SK-N-DZ (cell line): ENCODE measurements around a stretch of chr14.

GRCh38 chr14:68955182-68956209 is 23.6 kb downstream of the ACTN1 start:
RAMPAGE:
- cytosol, long total RNA = no peak
- nucleus, long total RNA = no peak

DNA sequence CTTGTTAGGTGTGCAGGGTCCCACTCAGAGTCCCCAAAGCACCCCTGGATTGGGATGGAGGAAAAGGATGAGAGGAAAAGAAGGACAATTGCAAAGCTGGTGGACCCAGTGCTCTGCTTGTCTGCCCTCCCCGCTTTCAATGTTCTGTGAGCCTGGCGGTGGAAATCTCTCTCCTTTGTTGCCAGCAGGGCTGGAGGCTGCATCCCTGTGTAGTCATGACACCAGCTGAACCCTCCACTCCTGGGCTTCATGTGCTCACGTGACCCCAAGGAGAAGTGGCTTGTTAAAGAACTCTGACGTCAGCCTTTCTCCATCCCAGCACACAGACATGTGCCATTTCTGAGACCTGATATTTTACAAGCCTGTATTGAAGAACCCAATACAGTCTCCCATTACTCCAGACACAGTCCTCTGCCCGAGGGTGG is 21.5 kb downstream of the GALNT16 start:
RAMPAGE:
- cytosol, long total RNA = no peak
- nucleus, long total RNA = no peak

DNA sequence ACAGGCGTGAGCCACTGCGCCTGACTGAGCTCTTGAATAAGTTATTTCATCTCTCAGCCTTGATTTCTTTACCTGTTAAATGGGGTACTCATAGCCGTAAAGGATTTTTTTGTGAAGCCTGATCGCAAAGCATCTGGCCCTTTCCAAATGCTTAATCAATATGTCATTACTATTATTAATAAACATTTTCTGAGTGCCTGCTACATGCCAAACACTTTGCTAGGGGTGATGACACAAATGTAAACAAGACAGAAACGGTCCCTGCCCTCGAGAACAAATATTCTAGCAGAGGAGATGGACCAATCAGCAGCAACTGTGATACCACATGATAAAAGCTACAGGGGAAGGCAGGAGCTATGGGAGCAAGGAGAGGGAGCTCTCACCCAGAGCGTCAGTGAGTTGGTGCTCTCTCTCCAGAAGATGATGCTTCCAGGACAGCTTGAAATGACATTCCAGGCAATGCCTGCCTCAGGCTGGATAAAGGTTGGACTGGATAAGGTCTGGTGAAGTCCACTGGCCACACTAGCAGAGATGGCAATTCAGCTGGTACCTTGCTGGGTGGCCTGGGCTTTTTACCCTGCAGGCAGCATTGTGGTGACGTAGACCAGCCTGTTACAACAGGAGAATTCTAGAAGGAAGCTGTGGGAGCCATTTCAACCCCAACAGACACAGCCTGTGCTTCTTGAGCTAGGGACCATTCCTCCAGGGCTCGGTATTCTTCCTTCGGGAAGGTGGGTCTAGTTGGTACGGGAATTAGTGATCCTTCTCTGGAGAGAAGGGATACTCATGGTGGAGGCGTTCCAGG is 41.1 kb downstream of the ERH start:
RAMPAGE:
- cytosol, long total RNA = no peak
- nucleus, long total RNA = no peak

DNA sequence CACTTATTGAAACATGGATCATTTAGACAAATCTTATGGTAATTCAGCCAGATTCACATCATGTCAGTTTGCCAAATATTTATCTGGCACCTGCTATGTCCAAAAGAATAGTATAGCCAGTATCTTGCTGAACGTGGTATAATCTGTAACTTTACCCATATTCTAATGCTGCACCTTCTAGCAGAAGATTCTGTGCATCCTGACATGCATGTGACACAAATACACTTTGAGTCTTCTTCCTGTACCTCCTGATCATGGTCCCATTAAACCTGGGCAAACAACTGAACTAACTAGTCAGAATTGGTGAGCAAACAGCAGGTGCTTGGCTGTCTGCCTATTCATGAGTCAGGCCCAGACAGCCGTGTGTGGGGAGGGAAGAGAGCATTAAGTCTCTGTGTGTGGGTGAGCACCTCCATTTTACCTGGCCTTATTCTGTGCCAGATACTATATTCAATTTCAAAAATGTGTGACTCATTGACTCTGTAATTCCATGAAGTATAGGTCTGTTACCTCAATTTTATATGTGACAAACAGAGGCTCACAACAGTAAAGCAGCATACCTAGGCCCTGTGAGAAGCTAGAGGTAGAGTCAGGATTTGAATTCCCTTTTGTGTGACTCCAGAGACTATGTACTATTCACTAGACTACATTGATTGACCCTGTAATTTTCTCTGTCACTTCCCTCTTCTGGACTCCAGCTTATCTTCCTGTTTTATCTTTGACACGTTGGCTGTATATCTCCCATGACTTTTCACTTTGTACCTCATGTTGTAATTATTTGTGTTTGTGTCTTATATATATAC is 32.1 kb downstream of the SUSD6 start:
RAMPAGE:
- cytosol, long total RNA = no peak
- nucleus, long total RNA = no peak

DNA sequence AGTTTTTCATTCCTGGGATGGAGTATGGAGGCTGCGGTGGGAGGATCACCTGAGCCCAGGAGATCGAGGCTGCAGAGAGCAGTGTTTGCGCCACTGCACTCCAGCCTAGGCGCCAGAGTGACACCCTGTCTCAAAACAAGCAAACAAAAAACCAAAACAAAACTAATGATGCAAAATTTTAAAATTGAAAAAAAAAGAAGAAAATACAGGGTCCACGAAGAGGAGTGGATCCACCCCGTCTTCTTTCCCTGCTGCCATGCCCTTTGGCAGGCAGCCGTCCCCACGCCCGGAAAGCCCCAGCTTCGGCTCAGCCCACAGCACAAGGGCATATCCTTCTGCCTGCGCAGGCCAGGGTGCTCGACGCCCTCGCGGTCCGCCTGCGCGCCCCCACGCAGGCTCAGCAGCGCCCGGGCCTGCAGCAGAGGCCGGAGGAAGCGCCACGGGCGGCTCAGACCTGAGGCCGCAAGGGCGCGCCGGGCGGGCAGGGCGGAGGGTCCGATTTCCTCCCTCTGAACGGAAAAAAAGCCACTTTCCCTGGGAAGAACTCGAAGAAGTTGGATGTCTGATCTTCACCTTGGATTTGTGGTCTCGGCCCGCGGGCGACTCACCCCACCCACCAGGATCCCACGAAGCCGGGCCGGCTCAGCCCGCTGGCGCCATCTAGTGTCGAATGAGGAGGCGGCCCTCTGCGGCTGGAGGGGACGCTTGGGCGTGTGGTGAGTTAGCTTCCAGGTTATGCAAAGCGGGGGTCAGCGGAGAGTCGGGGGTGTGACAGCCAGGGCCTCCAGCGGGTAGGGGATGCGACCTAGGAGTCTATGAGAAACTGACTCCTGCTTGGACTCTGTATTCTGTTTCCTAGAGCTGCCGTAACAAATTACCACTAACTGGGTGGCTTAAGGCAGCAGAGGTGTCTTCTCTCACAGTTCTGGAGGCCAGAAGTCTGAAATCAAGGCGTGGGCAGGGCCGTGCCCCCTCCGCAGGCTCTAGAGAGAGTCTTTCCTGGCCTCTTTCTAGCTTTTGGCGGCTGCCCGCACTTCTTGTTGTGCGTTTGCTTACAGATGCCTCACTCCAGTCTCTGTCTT is 40.1 kb upstream of the SRSF5 start:
RAMPAGE:
- cytosol, long total RNA = no peak
- nucleus, long total RNA = no peak

GRCh38 chr14:69767578-69768525 is 910 bp downstream of the SRSF5 start:
RAMPAGE:
- cytosol, long total RNA = no peak
- nucleus, long total RNA = start-site peak on the minus strand at chr14:69767678-69767716, 31 and 7 reads in 2 replicates

GRCh38 chr14:70666928-70667264 is 25.2 kb downstream of the TTC9 start:
RAMPAGE:
- cytosol, long total RNA = no peak
- nucleus, long total RNA = no peak

DNA sequence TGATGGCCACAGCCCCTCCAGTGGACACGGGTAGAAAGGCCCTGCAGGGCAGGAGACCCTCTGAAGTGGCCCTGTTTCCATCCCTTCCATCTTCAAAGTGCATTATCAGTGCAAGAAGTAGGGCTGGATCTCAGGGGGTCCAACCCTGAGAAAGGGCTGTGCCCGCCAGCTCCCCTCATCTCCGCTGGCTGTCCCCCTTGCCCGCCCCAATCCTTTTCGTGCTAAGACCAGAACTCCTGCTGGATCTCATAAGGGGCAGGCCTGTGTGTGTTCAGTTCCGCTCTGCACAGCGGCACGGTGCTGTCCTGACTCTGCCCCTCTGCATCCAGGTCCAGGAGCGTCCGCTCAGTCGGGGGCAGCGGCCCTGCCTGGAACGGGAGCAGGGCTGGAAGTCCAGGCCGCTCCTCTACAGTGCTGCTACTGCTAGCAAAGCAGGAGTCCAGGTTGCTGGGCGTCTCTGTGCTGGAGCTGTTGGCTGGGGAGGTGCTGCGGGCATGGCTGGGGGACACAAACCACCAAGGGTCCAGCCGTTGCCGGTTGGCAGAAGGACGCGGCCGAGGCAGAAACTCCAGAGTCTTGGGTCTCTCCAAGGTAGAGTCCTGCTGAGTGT is 79.0 kb downstream of the MAP3K9 start:
RAMPAGE:
- cytosol, long total RNA = no peak
- nucleus, long total RNA = no peak

GRCh38 chr14:70920598-70920960 is 13.3 kb downstream of the PCNX1 start:
RAMPAGE:
- cytosol, long total RNA = no peak
- nucleus, long total RNA = no peak

DNA sequence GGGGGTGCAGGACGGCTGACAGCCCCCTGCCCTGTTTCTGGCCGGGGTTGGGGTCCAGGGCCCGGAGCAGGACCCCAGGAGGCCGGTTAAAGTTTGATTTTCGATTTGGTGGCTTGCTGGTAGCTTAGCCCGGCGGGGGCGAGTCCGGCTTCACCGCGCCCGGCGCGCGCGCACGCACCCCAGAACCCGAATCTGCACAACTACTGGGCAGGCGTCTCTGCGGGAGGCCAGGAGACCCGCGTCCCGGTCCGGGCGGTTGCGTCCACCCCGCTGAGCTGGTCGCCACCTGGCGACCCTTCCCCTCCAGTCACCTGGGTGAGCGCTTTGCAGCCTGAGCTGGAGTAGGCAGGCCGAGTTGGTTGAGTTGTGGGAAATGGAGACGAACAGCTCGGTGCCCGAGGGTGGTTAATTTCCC is 948 bp downstream of the SIPA1L1 start:
RAMPAGE:
- cytosol, long total RNA = no peak
- nucleus, long total RNA = no peak

DNA sequence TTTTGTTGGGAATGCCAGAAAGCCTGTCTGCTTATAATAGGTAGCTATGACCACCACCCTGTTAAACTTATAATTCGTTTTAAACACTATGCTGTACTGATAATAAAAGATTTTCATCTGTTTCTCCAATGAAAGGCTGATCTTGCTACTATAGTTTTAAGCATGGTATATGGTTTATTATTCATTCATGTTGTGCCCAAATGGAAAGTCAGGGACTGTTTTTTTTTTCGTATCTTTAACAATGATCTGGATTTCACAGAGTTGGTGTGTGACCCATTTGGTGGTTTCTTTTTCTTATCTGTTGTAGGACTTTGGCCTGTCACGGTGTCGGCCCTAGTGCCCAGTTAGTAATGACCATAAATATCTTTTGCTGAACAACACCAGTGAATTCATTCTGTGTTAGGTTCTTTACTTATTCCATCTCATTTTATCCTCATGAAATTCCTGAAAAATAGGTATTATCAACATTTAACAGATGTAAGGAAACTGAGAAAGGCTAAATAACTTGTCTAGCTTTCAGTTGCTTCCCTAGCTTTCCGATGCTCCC is 19.8 kb downstream of the SIPA1L1 start:
RAMPAGE:
- cytosol, long total RNA = no peak
- nucleus, long total RNA = no peak

RAMPAGE:
- cytosol, long total RNA = no peak
- nucleus, long total RNA = no peak
Measured at GRCh38 chr14:71382343-71382920, 62.2 kb downstream of the SIPA1L1 start.

GRCh38 chr14:71481840-71482322 is 161.6 kb downstream of the SIPA1L1 start:
RAMPAGE:
- cytosol, long total RNA = no peak
- nucleus, long total RNA = no peak

GRCh38 chr14:71739610-71739929 is 192.7 kb upstream of the RGS6 start:
RAMPAGE:
- cytosol, long total RNA = no peak
- nucleus, long total RNA = no peak

GRCh38 chr14:71985805-71986240 is 53.6 kb downstream of the RGS6 start:
RAMPAGE:
- cytosol, long total RNA = no peak
- nucleus, long total RNA = no peak

DNA sequence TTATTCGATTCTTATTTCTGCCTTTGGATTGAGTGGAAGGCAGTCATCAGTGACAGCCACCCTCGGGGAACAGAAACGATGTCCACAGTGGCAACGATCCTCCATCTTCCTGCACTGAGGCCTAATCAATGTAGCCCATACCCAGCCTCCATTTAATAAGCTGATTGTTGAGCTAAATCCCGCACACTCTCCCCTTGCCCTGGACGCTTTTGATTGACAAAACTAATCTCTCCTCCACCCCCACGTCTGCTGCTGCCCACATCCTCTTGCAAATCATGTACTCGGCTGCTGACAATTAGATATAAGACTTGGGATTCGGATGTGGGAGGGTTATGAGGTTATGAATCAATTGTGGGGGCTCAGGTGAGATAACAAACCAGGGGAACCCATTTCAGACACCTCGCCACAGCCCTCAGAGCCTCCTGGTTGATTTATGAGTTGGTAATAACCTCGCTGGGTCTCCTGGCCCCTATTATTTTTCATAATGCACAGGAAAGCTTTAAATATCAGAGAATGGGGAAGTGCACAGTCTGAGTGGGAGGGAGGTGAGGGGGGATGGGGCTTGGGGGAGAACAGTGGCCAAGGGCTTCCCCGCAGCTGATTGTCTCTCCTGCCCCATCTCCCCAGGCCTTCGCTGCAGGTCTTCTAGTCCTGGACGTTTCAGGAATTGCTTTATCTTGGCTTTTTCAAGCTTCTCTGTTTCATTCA is 449.9 kb downstream of the DPF3 start:
RAMPAGE:
- cytosol, long total RNA = no peak
- nucleus, long total RNA = no peak

DNA sequence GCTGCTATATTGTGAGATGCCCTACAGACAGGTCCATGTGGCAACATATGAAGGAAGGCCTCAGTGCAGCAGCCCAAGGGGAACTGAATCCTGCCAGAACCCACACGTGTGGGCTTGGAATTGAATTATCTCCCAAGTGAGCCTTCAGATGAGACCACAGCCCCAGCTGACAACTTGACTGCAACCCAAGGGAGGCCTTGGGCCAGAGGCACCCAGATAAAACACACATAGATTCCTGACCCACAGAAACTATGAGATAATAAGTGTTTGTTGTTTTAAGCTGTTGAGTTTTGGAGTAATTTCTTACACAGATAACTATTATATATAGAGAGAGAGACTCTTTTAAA is 254.4 kb downstream of the DPF3 start:
RAMPAGE:
- cytosol, long total RNA = no peak
- nucleus, long total RNA = no peak

RAMPAGE:
- cytosol, long total RNA = no peak
- nucleus, long total RNA = no peak
Measured at GRCh38 chr14:72683683-72684155, 210.2 kb downstream of the DPF3 start.

DNA sequence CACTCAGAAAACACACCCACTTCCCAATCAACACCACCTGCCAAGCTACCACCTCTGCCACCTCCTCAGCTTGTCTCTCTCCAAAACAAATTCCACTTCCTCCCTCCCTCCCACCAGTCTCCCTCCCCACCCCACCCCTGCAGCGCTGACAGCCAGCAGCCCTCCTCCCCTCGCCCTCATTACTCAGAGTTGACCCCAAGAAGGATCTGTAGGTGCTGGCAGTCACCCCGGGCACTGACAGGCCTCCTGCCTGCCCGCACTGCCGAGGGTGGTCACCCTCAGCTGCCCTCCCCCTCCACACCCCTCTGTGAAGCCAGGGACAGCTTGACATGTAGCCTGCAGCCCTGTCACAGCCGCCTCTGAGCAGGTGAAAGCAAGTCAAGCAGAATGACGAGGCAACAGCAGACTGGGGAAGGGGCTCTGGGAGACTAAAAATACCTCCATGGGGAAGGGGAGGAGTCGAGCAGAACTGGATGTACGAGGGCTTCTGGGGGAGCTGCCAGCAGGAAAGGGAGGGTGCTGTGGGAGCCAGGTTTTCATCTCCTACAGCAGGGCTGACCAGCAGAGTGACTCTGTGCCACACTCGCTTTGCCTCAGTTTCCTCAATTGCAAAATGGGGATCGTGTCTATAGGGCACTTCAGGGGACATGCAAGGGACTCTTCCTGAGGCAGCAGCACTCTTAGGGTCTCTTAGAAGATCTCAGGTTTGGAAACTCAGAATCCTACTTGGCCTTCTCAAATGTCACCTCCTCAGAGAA is 178.0 kb downstream of the DPF3 start:
RAMPAGE:
- cytosol, long total RNA = no peak
- nucleus, long total RNA = no peak

DNA sequence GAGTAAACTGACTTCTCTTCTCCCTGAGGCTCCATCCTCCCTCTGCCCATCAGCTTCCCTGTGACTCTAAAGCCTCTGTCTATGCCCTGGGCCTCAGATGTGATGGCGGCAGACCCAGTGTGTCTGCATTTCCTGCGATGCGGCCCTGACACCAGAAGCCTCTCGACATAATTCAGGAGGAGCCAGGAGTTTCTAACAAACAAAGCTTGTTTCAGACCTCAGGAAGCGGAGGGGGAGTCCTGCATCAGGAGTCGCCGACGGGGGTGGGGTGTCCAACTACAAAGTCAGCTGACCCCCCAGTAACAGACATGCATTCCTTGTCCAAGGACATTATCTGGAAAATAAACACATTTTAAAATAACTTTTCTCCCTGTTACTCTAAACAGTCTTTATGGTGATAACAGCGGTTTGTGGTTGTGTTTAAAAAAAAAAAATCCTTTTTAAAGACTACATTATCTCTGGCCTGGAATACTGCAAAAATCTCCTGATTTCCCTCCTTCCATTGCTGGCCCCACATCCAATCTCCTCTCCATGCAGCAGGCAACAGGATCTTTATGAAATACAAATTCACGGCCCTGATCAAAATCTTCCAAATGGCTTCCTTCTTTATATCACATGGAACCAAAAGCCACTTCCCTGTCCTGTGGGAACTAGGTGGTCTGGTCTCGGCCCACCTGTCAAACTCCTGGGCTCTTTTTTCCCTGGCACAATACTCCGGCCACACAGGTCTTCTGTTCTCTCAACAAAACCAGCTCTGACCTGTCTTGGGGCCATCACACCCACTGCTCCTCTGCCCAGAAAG is 167.3 kb downstream of the DPF3 start:
RAMPAGE:
- cytosol, long total RNA = no peak
- nucleus, long total RNA = no peak